Uterus (tissue), 7 donors: Measurements from ENCODE around the genes SLC5A4 and RFPL3.

DNA sequence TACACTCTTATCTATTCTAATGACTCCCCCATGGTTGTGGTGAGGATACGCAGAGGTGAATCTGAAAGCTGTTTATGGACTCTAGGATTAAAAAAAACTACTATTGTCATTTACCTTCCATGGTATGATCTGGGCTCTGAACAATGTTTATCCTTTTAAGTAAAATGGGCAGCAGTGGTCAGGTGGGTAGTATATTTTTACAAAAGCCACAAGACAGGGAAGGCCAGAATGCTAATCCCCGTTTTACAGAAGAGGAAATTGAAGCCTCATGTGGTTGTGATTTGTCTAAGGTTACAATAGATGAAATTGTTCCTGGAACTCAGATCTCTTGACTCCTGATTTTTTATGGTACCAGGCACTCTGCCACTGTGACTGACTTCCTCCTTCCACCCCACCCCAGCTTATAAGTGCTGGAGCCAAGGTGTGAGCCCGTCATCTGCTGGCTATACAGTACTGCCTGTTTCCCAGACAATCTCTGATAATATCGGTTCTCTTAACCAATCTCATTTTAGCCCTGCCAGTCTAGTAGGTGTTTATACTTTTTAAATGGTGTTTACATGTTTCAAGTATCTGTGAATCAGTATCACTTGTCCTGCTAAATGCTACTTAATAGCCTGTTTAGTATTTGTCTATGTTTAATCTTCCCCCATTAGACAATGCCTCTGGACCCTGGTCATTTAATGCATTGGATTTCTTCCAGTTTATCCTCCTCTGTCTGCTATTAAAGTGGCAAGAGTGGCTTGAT, 1.9 kb downstream of the SLC5A1 start:
- PRO-cap, 4 experiments, result no peak in any of the 4 experiments
- RAMPAGE, long total RNA, 2 experiments, result no peak in any of the 2 experiments
- RRBS, result no CpG with 5 or more reads among the region's 4 CpGs

DNA sequence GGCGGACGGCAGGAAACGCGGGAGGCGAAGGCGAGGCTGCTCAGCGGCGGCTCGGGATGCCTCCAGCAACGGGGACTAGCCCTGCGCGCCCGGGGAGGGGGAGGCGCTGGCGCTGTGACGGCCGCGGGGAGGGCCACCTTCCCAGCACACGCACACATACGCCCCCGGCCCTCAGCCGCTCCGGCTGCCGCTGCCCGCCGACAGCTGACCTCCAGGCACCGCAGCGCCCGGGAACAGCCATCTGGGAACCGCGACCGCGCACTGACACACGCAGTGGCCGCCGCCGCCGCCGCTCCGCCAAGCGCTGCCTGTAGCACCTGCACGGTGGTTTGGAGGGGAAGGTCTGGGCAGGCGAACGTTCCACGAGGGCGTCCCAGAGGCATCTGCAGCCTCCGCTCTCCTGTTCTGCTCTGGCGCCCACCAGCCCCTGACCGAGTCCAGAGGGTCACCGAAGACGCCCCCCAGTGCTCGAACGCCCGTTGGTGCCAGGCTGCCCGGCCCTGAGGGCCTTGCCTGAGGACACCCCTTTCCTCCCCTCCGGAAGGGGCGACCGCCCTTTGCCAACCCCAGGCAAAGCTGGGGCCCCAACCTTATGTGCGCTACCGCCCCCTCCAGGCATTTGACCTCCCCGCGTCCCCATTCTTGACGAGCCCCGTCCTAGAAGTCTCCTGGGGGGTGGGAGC, 16.9 kb upstream of the C22orf42 start:
- PRO-cap, 4 experiments, result no peak in any of the 4 experiments
- RAMPAGE, long total RNA, 2 experiments, result no peak in any of the 2 experiments
- RRBS, result 4% methylated on average over 11 of the region's 64 CpGs

GRCh38 chr22:32255145-32255446, at the start of gene SLC5A4:
Gene SLC5A4, minus strand, starts transcription at chr22:32255347.
- PRO-cap, 4 experiments, result no peak in any of the 4 experiments
- RAMPAGE, long total RNA, 2 experiments, result no peak in any of the 2 experiments
- RRBS, result no CpG with 5 or more reads among the region's 4 CpGs

DNA sequence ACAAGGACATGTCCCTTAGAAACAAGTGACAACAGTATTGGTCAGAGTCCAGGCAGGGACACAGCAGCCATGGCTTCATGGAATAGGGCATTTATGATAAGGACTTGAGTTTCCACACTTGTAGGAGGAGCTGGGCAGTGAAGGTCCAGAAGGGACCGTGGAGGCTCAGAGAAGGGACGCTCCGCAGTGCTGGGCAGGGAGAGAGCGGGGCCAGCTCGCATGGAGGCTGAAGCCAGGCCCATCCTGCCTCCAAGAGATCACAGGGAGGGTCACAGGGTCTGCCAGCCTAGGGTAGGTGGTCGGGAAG, 22.9 kb upstream of the RFPL3 start:
- PRO-cap, 4 experiments, result no peak in any of the 4 experiments
- RAMPAGE, long total RNA, 2 experiments, result no peak in any of the 2 experiments
- RRBS, result no CpG with 5 or more reads among the region's 6 CpGs

GRCh38 chr22:32357661-32357968, at the start of gene RFPL3:
Gene RFPL3, plus strand, starts transcription at chr22:32357867.
- PRO-cap, 4 experiments, result no peak in any of the 4 experiments
- RAMPAGE, long total RNA, 2 experiments, result no peak in any of the 2 experiments
- RRBS, result no CpG with 5 or more reads among the region's 6 CpGs

DNA sequence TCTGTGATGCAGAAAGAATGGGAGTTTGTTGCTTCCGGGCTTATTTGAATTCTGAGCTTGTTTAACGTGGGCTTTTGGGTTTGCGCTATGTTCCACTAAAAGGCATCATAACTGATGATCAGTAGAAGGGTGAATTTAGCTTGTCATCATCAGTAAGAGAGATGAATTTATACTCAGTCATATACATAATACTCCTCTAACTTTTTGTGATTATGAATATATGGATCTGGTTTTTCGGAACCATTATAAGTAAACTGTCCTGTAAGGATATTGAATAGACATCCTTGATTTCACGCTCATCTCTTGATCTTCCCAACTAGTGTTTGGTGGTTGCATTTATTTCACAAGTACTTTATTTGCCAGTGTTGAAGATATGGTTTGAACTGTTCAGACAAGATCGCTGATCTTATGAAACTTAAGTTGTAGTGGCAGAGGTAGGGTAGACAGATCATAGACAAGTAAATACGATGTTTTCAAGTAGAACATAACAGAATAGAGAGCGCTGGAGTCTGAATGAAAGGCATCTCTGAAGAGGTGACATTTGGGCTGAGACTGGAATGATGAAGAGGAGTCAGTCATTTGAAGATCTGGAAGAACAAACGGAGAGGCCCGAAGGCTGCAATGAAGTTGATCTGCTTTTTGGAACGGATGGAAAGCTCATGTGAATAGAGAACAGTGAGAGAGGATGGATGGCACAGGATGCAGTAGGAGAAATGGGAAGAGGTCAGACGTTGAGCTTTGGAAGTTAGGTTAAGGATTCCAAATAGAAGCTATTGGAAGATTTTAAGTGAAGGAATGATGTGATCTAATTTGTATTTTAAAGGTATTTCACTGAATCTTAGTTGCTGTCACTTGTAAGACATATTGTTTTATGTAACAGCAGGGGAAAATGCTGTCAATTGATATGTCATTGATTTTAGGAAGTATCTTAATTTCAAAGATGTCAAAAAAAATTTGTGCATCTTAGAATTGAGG, 3.1 kb downstream of the FBXO7 start:
- PRO-cap, 4 experiments, result no peak in any of the 4 experiments
- RAMPAGE, long total RNA, 2 experiments, result no peak in any of the 2 experiments
- RRBS, result no CpG with 5 or more reads among the region's 12 CpGs

DNA sequence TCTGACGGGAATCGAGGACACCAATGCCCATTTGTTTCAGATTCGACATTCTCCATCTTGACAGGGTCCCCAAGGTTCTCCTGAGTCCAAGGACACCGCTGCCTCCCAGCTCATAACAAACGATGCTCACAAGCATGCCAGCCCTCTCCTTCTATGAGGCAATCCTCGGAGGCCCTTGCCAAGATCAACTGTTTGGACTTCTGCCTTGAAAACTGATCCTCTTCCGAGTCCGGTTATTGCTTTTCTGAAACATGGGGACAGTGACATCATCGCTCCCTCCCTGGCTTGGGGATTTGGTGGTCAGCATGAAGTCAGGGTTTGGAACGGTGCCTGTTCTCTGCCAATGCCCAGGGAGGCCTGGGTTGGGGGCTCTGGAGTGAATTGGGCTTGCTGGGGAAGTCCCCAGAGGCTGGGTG, 149.3 kb downstream of the FBXO7 start:
- PRO-cap, 4 experiments, result peak in 2 of 4 experiments; most common minus-strand start position 155 of the sequence (in 2)
- RAMPAGE, long total RNA, 2 experiments, result no peak in any of the 2 experiments
- RRBS, result no CpG with 5 or more reads among the region's 10 CpGs

GRCh38 chr22:32700486-32700900, 101.0 kb upstream of the TIMP3 start:
- PRO-cap, 4 experiments, result no peak in any of the 4 experiments
- RAMPAGE, long total RNA, 2 experiments, result no peak in any of the 2 experiments
- RRBS, result no CpG with 5 or more reads among the region's 3 CpGs

- PRO-cap, 4 experiments, result no peak in any of the 4 experiments
- RAMPAGE, long total RNA, 2 experiments, result no peak in any of the 2 experiments
- RRBS, result no CpG with 5 or more reads among the region's 17 CpGs
These were observed 28.9 kb downstream of the TIMP3 start for GRCh38 chr22:32830175-32831086.

GRCh38 chr22:32857889-32858456, 56.5 kb downstream of the TIMP3 start:
- PRO-cap, 4 experiments, result no peak in any of the 4 experiments
- RAMPAGE, long total RNA, 2 experiments, result no peak in any of the 2 experiments
- RRBS, result no CpG with 5 or more reads among the region's 8 CpGs

GRCh38 chr22:32863752-32864209, 62.3 kb downstream of the TIMP3 start:
- PRO-cap, 4 experiments, result no peak in any of the 4 experiments
- RAMPAGE, long total RNA, 2 experiments, result no peak in any of the 2 experiments
- RRBS, result no CpG with 5 or more reads among the region's 3 CpGs

GRCh38 chr22:32967228-32967863, 90.8 kb downstream of the SYN3 start:
- PRO-cap, 4 experiments, result no peak in any of the 4 experiments
- RAMPAGE, long total RNA, 2 experiments, result no peak in any of the 2 experiments
- RRBS, result no CpG with 5 or more reads among the region's 4 CpGs

DNA sequence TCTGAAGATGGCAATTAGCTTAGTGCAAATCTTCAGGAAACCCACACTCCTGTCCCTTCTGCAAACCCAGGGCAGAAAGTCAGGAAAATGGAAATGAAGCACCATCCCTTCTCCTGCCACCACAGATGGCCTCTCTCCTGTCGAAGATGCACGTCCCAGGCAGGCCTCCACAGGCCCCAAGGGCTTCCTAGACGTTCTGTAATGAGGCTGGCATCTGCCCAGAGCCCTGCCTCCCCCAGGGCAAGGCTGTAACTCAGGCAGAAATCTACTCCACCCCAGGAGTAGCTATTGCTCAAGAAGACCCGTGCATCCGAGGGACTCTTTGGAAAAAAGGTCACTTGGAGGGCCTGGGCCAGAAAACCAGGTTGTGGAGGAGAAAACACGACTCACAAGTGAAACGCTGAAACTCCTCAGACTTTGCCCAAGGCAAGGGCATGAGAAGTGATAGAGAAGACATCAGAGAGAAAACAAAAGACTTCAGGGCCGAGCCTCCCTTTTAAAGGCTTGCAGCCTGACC, 66.4 kb downstream of the SYN3 start:
- PRO-cap, 4 experiments, result no peak in any of the 4 experiments
- RAMPAGE, long total RNA, 2 experiments, result no peak in any of the 2 experiments
- RRBS, result no CpG with 5 or more reads among the region's 8 CpGs

GRCh38 chr22:33276767-33277381, 218.7 kb upstream of the SYN3 start:
- PRO-cap, 4 experiments, result no peak in any of the 4 experiments
- RAMPAGE, long total RNA, 2 experiments, result no peak in any of the 2 experiments
- RRBS, result 95% methylated on average over 5 of the region's 20 CpGs

GRCh38 chr22:33704759-33705236, 215.5 kb downstream of the LARGE1 start:
- PRO-cap, 4 experiments, result no peak in any of the 4 experiments
- RAMPAGE, long total RNA, 2 experiments, result no peak in any of the 2 experiments
- RRBS, result no CpG with 5 or more reads among the region's 7 CpGs

- PRO-cap, 4 experiments, result no peak in any of the 4 experiments
- RAMPAGE, long total RNA, 2 experiments, result no peak in any of the 2 experiments
- RRBS, result no CpG with 5 or more reads among the region's 11 CpGs
These were observed 176.8 kb downstream of the LARGE1 start for GRCh38 chr22:33743269-33744178.

DNA sequence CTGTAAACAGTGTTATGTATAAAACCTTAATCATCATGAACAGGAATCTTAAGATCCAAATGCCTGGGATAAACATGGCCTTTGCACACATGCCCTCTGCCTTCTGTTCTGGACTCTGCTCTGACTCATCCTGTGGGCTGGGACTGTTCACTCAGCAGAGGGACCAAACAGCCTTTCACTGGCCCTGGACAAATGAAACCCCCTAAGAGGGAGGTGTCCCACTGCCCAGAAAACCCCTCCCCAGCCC, 53.1 kb downstream of the LARGE1 start:
- PRO-cap, 4 experiments, result peak in 1 of 4 experiments; most common plus-strand start position 144 of the sequence (in 1)
- RAMPAGE, long total RNA, 2 experiments, result no peak in any of the 2 experiments

- PRO-cap, 4 experiments, result peak in 4 of 4 experiments; most common minus-strand start chr22:33921009 (in 3)
- RAMPAGE, long total RNA, 2 experiments, result no peak in any of the 2 experiments
- RRBS, result 1% methylated on average over 18 of the region's 24 CpGs
These were observed 568 bp upstream of the LARGE1 start for GRCh38 chr22:33920960-33921127.

- PRO-cap, 4 experiments, result no peak in any of the 4 experiments
- RAMPAGE, long total RNA, 2 experiments, result no peak in any of the 2 experiments
- RRBS, result no CpG with 5 or more reads among the region's 18 CpGs
These were observed 67.9 kb downstream of the ISX start for GRCh38 chr22:35133652-35134421.

- PRO-cap, 4 experiments, result peak in 1 of 4 experiments; most common minus-strand start chr22:35258570 (in 1)
- RAMPAGE, long total RNA, 2 experiments, result no peak in any of the 2 experiments
- RRBS, result 2% methylated on average over 2 of the region's 23 CpGs
These were observed 1.1 kb downstream of the HMGXB4 start for GRCh38 chr22:35258185-35259003.